Brain (tissue), 1 donor: ENCODE measurements around the genes MON1B and VAT1L.

DNA sequence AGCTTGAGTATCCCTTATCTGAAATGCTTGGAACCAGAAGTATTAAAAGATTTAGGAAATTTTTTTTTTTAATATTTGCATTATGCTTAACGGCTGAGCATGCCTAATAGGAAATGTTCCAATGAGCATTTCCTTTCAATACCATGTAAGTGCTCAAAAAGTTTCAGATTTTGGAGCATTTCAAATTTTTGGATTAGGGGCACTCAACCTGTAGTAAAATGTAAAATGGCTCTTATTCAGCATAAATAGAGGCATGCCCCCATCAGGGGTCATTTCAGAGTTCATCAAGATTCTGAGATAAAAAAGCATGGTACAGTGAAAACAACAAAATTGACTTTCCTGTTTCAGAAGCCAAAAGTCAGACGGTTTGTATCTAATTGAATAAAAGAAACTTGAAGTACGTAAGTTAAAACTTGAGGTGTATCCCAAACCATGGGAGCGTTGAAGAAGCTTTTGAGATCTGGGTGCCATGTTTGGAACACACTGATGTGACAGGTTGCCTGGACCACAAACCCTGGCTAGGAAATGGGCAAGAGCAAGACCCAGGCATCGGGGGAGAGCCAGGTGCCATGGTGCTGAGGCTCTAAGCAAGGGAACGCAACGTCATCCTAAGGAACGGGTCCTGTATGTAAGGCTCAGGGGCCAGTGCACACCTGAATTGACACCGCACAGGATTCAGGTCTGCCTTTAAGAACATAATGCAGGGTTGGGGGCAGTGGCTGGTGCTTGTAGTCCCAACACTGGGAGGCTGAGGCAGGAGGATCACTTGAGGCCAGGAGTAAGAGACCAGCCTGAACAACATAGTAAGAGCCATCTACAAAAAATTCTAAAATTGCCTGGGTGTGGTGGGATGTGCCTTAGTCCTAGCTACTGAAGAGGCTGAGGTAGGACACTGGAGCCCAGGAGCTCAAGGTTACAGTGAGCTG, 10.6 kb downstream of the PSMD7 start:
- RRBS = no CpG with 5 or more reads among the region's 9 CpGs

DNA sequence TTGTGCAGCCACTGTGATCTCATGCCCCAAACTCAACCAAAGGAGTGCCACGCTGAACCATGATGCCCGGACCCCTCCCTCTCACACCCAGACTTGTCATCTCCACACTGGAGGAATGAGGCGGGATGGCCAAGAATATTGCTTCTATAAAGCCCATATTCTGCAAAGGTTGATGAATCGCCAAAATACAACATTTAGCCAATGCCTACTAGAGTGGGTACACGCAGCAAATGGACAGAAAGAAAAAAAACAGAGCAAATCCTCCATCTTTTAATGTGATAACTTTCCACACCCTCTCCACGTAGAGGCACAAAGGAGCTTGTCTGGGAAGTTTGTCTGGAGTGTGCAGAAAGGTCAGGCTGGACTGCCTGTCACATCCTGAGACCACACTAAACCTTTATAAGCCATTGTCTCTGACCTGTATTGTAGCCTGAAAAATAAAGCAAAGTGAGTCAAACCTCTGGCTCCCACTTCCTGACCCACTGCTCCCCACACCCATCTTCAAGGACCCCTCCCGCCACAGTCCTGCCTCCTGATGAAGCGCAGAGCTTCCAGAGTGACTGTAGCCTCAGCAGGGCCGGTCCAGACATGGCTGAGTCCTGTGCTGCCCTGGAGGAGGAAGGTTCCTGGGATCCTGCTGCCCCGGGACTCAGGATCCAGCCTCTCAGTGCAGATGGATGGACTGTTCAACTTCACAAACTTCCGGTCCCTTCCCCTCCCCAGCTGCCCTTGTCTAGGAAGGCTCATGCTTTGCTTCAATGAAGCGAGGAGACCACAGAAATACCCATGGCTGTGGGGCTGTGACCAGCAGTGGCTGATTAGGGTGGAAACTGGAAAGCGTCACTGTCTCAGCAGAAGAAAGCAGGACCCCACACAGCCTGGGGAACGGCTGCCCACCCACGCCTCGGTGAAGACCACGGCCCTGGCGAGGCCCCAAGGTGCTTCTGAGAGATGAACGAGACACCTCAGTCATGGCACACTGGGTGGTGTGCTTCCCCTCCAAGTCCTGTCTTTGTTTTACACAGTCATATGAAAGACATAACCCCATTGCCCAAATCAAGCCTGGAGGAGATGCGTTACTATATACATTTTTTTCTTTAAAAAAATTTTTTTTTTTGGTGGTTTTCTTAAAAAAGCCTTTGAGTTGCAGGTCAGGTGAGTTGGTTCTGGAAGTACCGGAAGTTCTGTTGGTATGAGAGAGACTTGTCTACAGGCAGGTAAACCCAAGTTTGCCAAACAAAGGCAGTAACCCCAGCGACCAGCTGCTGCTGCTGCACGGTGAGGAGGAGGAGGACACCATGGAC, 30.9 kb upstream of the CLEC18B start:
- RRBS = 98% methylated on average over 3 of the region's 23 CpGs

GRCh38 chr16:74467486-74467953, 46.2 kb upstream of the CLEC18B start:
- RRBS = no CpG with 5 or more reads among the region's 6 CpGs

DNA sequence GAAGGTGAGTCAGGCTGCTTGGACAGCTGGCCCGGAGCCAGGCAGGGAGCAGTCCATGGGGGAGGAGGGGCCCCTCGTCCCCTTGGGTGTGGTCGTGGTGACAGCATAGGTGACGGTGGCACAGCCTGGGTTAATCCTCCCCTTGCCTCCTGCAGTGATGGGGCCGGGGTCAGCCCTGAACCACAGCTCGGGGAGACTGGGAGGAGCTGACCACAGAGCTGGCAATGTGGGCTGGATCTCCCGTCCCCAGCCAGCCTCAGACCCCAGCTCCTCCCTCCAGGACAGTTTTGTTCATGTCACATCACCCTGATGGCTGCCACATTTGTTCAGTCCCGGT, 36.4 kb downstream of the FA2H start:
- RRBS = no CpG with 5 or more reads among the region's 8 CpGs

GRCh38 chr16:74746039-74746442, 28.6 kb downstream of the FA2H start:
- RRBS = no CpG with 5 or more reads among the region's 5 CpGs

DNA sequence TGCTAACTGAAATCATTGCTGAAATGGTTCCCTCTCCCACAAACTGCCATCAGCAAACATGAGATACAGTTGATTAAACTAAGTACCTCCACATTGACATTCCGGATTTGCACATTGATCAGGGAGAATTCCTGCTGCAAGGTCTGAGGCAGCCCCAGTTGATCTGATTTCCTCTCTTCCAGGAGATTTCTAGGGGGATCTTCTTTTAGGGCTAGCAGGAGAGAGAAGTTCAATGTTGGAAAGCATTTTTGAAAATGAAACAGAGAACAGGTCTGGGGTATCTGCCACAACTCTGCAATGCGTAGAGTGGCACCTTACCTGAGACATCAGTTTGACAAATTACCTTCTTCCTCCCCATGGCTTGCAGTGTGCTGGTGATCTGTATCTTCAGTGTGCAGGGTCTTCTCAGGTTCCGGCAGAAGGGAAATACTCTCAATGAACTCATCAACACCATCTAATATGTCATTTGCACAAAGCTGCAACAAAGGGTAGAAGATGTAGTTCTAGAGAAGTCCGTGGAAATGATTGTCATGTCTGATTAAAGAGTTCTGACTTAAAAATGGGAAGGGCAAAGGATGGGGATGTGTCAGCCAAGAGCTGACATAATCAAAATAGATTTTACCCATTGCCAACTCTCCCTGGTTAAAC, 69.0 kb downstream of the WDR59 start:
- RRBS = no CpG with 5 or more reads among the region's 4 CpGs

GRCh38 chr16:75109827-75110438, 6.6 kb downstream of the LDHD start:
- RRBS = 9% methylated on average over 3 of the region's 12 CpGs

- RRBS = no CpG with 5 or more reads among the region's 25 CpGs
Measured at GRCh38 chr16:75112309-75113182, 4.0 kb downstream of the LDHD start.

DNA sequence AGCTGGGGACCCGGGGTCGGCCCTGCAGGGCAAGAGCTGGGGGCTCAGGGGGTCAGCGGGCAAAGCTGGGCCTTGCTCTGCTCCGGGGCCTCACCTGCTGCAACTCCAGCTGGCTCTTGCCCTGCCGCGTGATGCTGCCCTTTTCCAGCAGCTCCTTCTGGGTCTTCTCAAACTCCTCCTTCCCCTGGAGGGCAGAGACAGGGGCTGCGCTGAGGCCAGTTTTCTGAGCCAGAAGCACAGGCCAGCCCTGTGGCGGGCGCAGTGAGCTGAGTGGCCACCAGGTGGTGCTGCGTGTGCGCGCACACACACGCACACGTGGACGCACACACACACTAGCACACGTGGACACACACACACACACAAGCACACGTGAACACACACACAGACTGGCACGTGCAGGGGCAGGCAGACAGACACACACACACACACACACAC, 15.0 kb downstream of the CTRB1 start:
- RRBS = 52% methylated on average over 4 of the region's 18 CpGs

DNA sequence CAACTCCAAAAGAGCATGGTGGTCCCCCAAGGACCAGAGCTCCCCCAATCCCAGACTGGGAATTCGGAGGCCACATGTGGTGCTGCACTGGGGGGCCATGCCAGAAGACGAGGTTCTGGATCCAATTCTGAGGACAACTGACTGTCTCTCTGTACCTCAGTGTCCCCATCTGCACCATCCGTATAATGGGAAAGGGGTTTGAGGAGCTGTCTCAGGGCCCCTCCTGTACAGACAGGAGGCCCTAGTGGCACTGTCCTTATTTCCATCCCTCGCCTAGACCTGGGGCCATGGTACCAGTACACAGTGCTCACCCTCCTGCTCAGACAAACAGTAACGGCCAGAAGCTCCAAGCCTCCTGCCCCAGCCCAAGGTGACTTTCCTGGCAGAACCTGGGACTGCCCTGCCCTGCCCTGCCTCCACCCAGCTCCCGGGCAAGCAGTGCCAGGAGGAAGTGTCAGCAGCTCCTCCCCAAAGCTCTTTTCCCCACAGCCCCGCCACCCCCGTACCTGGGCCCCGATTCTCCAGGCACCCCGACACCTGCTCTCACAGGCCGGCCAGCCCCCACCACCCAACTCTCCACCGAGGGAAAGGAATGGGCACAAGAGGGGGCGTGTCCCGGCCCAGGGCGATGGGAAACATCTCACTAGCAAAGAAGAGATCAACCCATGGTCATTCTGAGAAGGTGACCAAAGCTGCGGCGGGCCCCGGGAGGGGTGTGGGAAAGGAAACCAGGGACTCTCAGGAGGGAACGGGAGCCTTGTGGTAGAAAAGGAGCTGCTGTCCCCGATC, 1.4 kb downstream of the BCAR1 start:
- RRBS = 3% methylated on average over 8 of the region's 20 CpGs

DNA sequence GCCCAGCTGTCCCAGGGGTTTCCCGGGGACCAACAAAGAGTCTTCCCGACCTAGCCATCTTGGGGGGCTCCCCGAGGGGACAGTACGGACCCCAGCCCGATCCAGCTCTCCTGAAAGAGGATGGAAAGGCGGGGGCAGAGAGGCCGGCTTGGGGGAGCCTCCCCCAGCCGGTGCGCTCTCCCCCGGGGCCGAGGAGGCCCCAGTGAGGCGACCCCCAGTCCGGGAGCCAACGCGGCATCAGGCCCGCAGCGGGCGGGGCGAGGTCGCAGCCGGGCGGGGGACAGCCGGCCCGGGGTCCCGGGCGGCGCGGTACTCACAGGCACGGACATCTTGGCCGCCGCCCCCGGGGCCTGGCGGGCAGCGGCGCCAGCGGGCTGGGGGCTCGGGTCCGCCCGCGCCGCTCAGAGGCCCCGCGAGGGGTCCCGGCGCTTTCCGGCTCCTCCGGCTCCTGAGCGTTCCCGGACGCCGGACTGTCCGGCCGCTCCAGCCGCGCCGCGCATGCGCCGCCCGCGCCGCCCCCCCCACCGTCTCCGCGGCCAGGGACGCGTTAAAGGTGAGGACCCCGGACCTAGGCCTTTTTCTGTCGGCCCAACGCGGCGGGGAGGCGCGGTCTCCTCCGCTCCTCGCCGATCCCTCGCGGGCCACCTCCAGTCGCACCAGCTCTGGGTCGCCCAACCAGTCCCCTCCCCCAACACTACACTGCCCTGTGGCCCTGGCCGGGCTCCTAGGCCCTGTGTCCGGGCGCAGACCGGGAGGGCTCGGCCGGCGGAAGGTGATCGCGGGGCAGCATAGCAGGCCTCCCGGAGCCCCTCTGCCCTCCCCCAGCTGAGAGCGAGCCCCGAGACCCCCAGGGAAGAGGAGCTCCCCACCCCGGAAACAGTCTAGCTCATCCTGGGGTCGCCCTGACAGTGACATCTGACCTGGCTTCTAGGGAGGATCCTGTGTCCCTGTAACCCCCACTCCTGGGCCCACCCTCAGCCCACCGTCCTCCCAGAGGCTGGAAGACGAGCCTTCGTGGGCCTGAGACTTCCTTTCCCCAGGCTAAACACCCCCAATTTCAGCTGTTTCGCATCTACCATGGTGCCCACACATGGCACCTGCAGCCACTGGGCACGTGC, 14.4 kb upstream of the BCAR1 start:
- RRBS = 1% methylated on average over 53 of the region's 100 CpGs

GRCh38 chr16:75293409-75294124, 42.1 kb upstream of the BCAR1 start:
- RRBS = no CpG with 5 or more reads among the region's 13 CpGs

DNA sequence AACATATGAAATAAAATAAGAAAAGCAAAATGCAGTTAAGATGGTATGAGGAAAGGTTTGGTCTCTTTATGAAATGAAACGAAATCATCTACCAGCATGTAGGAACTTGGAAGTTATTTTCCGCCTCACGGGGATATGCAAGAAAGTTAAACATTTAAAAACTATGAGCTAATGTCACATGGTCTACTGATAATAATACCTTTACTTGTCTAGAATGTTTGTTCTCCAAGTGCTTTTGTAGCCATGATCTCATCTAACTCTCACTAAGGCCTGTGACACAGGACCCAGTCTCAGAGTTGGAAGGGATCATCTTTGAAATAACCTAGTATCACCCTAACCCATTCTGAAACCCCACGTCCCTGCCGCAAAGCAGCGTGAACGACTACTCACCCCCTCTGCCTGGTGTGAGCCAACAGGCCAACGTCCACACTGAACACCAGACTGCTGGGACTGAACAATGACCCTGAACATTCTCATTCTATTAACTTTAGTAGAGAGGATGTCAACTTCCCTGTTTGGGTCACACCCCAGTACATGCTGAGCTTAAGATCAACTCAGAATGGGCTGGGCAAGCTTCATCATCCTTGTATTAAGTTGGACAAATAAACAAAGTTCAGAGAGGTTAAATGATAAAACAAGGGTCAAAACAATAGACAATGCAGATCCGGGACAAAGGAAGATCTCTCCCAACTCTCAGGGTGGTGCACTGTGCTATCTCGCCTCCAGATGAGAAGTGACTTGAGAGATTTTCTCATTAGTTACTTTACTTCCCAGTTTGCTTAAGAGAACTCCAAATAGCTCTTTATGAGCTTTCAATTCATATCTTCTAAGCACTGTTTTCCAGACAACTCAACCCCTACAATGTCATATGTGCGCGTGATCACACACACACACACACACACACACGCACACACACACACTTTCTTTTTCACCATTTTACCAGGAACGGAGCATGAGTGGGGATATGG, 54.9 kb upstream of the BCAR1 start:
- RRBS = no CpG with 5 or more reads among the region's 14 CpGs

DNA sequence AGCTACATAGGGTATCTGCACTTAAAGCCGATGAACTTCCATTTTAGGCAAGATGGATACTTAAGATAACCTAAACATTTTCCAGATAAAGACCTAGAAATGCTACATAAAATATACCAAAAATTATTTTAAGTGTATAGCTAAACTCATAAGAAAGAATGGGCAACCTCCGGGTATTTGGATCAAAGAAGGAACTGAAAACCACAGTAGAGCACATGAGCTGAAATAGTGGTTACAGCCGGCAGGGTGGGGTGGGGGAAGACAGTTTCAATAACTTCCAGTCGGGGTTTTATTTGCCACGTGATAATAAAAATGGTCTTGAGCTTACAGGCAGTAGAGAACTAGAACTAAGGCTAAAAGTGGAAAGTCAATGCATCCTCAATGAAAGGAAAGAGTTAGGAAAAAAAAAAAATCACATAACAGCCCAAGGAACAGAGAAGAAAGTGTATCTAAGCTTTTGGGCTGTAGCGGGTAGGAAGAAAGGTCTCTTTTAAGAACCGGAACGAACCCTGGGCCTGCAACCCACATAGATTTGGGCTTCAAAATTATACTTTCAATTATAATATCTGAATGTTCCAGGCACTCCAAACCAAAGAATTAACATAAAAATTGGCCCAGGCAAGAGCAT, 53.0 kb downstream of the CFDP1 start:
- RRBS = 47% methylated on average over 2 of the region's 8 CpGs

DNA sequence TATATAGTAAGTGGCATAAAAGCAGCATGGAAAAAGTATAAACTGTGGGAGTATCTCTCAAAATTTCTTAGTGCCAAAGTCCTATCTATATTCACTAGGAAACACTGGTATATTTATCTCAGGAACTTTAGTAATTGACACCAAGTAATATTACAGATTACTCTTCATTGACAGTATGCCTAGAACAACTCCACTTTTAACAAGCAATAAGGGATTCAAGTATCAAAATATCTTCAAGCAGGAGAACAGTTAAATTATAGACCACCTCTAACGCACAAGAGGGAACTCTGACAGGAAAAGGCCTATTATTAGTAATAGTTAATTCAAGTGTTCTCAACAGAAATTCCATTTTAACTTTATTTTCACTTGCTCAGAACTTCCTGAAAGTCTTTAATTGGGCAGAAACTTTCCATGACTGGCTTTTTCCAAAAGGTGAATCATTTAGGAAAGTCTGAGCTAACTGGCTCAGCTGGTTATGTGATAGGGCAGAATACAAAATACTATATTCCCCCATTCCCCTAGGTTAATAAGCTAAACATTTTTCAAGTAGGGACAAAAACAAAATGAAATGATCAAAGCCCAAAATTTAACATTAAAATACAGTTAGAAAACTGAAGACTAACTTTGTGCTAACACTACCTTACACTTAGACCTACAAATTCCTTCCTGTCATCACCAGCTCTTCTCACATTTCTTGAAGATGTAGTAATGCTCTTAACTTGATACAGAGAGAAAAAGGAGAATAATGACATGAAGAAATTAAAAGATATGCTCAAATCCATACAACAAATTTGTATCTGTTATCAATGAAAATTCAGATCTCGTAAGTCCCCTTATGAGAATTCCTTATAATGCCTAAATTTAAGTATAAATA, 31.1 kb downstream of the CFDP1 start:
- RRBS = no CpG with 5 or more reads among the region's 2 CpGs

DNA sequence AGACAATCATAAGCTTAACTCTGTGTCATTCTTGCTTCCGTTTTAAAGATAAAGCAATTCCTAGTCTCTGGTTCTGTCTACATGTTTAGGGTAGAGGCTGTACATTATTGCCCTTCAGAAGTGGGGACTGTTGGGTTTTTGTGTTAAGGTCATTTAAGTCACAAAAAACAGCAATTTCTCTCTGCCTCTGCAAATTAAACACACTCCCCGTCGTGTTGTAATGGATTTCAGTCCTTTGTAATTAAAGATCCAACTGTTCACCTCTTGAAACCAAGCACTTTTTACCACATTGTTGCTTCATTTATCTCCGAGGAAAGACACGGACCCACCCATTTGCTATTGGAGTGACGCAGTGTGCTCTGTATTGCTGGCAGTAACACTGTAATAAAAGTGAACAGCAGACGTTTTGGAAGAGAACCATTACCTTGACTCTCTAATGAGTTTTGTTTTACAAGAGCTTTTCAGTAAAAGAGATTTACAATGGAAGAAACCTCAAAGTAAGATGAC, 83.1 kb upstream of the CNTNAP4 start:
- RRBS = no CpG with 5 or more reads among the region's 7 CpGs

GRCh38 chr16:77190107-77190820, 726 bp upstream of the MON1B start:
- RRBS = under 1% methylated on average over 14 of the region's 43 CpGs

GRCh38 chr16:77190821-77191441, at the start of gene MON1B:
Gene MON1B (plus strand): TSS chr16:77191190.
- RRBS = 1% methylated on average over 13 of the region's 44 CpGs

DNA sequence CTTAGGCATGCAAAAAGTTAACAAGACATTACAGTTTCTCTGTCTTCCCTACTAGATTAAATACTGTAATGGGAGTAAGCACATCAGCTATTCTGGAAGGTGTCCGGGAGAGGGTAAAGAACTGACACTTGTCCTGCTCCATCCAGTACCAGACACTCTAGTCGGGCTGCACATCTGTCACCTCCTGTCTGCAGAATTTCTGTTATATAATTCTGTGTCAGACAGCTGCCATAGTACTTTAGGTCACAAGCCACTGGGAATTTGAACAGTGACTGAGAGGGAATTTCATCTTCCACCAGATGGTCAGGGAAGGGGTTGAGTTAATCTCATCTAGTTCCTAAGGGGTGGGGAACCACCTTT, 58.6 kb upstream of the NUDT7 start:
- RRBS = no CpG with 5 or more reads among the region's 2 CpGs

DNA sequence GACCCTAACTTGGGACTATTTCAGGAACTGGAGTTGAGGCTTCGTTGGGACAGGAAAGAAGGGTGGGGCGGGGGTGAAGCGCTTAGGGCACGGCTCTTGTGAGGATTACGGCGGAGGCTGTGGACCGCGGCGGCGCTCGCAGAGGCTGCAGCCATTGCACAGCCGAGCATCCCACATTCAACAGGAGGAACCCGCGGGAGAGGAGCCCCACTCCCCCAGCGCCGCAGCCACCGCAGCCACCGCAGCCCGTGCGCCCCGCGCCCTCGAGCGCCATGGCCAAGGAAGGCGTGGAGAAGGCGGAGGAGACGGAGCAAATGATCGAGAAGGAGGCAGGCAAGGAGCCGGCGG, at the start of gene VAT1L:
Gene VAT1L, plus strand, starts transcription at position 154 of the 348 bp plus-strand sequence.
- RRBS = no CpG with 5 or more reads among the region's 30 CpGs